NALM6 (cell line): Measurements from ENCODE around the genes TMTC1 and DENND5B.

DNA sequence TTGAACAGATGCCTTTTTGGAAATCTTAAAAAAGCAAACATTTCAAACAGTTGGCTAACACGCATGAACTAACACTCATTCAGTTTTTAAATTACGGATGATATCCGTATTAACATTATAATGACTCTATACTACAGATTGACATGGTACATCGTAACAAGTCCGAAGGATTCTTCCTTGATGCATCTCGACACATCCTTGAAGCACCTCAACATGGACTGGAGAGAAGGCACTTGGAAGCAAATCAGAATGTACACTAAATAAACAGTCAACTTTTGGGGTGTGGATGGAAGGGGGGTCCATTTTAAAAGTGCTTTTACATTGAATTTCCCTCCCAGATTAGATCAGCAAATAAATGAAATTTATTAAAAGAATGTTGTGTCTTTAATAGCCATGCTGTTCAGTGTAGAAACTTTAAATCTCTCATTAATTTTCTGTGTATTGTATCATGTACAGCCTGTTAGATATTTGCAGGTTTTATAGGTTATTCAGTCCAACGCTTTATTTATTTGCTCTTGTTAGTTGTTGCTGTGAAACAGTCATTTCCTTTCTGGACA, 22.2 kb downstream of the FGFR1OP2 start:
- PRO-cap, result no peak

- PRO-cap, result no peak
These were observed 24.2 kb downstream of the TM7SF3 start for GRCh38 chr12:26989857-26990609.

GRCh38 chr12:27186519-27186850, 57.6 kb upstream of the STK38L start:
- PRO-cap, result no peak

DNA sequence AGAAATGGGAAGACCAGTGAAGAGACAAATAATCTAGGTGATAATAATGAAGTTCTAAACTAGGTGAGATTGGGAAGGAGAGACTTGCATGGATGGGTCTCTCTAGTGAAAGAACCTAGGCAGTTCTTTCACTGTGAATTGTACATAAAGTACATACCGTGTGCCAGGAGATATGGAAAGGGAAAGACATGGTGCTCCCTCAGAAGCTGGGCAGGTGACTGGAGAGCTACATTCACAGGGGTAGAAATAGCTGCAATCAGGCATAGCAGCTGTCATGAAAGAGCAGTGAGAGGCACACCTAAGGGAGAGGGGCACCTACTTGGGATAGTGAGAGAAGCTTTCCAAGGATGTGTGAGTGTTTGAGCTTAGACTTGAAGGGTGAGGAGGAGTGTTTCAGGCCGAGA, 9.3 kb downstream of the STK38L start:
- PRO-cap, result no peak

DNA sequence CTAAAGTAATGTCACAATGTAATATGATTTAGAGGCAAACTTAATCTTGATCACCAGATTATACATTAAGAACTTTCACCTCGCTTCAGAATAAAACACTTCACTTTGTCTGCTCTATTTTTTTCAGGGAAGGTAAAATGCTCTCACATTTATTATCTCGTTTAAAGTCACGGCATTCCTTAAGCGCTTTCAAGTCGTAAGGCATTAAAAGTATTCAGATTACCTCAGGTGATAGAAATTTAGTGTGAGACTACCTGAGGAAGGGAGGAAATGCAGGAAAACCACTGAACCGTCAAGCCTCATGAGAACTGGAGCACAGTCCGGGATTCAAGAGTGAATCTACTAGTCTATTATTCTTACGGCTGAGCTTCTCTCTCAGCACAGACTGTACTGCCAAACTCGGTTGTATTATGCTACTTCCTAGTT, 8.4 kb upstream of the PPFIBP1 start:
- PRO-cap, result no peak

DNA sequence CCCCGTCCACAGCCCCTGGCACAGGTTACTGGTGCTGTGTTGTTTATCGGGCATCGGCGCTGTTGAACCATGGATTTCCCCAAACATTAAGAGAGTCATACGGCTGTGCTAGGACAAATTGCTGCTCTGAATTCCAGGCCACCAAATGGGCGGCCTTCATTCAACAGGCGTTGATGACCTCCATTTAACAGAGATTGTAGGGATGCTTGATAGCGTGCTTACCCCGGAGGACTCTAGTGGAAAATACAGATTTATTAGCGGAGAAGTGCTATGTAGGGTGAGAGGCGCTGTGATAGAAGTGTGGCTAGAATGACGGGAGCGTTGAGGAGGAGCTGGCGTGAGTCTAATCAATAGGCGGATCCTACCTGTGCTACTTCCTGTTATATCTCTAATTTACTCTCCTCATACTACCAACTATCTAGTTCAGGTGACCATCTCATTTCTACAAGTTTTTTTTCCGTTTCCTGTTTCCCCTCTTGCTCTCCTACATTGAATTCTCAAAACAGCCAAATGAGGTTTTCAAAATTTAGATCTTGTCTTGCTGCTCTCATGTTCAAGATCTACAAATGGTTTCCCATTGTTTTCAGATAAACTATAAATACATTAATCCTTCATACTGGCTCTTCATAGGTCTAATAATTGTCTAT, 719 bp downstream of the MRPS35 start:
- PRO-cap, result bidirectional peak, plus-strand start at position 184 of the sequence, minus-strand start at position 75 of the sequence; unidirectional peak, minus-strand start at position 245 of the sequence

GRCh38 chr12:28130445-28131479, 59.5 kb upstream of the CCDC91 start:
- PRO-cap, result no peak

DNA sequence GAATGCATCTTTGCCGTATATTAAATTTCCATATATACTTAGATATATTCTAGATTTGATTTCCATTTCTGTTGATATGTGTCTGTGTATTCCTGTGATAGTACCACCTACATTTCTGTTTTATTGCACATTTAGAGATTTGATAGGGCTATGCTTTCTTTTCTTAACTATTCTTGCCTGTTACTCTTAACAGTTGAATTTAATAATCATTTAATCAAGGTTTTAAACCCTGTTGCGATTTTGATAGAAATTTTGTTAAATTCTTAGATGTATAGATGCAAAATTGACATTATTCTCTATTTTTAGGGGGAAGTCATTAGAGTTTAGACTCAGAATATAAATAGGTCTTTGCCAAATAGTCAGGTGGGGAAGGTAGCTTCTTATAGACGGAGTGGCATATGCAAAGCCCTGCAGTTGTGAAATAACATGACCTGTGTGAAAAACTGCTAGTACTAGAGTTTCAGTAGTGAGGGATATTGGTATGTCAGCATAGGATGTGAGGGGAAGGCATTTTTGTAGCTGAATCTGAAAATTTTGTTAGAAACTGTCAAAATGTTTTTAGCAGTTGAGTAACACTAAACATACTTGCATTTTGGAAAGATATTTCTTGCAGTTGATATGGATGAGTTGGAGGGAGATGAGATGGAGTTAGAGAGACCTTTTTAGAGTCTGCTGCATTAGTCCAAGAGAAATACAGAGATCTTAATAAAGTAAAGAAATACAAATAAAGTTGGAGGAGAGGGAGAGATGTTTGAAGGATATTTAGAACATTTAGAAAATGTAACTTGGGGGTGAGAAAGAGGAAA, 133.4 kb downstream of the CCDC91 start:
- PRO-cap, result no peak

DNA sequence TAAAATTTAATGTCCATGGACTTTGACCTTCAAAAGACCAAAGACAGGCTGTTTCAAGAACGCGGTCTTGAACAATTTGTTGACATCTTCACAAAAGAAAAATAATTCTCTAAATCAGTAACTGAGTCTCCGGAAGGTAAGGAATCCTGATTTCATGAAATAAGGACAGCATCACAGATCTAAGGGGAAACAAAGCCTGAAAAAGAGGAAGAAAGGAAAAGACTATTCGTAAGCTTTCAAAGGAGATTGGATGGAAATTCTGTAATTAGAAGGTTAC, 107.3 kb upstream of the FAR2 start:
- PRO-cap, result no peak

DNA sequence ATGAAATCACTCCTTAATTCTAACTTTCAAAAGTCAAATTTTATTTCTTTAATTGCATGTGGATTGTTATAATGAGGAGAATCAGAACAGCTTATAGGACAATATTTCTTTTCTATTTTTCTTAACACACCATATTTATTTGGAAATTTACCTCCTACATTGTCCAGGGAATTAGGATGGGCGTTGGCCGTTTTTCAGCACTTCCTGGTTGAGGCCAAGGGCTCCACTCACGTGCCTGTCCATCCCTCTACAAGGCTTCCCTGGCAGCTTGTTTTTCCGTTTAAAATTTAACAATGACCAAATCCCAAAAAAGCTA, 1.1 kb upstream of the FAR2 start:
- PRO-cap, result no peak

GRCh38 chr12:29241537-29242754, 92.9 kb downstream of the FAR2 start:
- PRO-cap, result no peak

DNA sequence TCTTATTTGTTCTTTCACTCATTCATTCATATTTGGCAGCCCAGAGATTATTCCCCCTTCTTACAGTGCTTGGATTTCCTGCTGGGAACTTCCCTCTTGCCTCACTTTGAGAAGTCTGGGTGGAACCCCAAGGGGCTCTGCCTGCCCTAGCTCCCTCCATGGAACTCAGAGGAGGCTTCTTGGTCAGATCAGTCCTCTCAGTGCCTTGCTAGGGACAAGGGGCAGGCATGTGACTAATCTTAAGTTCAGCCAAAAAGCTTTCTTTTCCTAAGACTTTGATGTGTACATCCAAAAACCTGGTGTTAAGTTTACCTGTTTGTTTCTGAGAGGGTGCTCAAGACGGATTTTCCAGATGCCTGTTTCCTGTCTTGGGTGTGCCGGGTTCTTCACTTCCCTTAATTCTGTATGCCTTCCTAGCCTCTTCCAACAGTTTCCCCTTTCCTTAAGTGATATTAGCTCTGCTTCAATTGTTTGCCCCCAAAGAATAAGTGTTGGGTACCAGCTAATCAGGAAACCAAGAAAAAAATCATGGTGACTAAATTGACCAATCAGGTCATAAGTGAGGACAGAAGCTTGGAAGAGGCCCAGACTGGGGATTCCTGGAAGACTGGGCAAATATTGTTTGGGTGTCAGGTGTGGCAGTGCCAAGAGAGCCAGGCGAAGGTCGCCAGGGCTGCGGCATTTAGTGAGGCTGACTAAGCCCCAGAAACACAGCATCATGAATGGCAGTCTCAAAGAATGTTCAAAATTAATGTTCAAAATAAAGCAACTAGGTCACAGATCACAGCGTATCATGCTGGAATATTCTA, 84.9 kb upstream of the OVCH1 start:
- PRO-cap, result no peak

DNA sequence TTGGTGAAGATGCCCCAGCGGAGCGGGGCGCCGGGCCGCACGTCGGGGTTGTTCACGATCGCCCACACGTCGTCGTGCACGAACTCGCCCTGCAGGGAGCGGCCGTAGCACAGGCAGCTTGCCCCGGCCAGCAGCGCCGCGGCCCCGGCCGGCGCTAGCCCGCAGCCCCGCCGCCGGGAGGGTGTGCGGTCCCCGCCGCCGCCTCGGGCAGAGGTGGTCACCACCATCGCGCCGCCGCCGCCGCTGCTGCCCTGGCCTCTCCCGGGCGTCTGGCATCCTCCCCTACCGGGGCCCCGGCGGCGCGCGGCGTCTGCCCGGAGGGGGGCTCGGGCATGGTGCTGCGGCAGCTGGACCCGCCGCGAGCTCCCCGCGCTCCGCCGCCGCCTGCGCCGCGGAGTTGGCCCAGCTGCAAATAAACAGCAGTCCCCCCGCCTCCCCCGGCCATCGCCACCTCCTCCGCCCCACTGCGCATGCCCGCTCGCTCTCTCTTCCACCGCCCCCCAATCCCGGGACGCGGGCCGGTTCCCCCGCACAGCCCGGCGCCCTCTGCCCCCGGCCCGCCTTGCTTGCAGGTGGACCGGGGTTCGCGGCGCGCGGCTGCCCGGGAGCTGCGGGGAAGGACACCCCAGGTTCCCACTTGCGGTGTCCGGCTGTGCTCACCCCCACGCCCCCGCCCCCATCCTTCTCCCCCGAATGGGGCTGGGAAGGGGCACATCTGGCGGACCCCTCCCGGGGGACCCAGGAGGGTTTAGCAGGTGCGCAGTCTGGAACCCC, at the start of gene TMTC1:
TMTC1 (minus strand) TSS at position 418 of the 774 bp plus-strand sequence.
- PRO-cap, result no peak

DNA sequence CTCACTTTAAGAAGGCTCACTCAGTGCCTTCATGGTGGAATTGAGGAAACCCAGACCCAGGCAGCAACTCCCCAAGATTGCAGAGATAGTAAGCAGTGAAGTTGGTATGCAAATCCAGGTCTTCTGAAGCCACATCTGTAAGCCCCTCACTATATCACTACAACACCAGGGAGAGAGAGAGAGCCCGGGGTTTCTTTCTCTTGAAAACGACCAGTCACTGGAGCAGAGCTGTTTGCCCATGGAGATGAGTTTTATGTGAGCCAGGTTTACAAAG, 38.6 kb upstream of the CAPRIN2 start:
- PRO-cap, result no peak

DNA sequence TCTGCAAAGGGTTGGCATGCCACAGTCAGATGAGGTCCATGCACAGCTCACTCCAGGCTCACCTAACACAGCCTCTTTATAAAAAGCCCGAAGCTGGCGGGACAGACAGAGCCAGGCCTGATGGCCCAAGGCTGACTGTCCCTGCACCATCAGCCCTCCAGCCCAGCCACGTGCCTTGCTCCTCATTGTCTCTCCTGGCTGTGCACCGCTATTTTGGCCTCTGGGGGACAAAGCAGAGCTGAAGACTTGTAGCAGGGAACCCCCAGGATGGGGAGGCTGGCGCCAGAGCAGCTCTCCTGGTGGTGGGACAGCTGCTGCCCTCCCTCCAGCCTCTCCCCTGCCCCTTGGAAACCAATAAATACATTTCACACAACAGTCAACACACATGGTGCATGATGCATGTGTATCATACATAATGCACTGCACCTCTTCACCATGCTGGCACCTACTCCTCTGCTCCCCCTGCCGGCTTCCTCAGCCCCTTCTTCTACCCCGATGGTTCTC, 61.6 kb upstream of the DDX11 start:
- PRO-cap, result no peak

- PRO-cap, result no peak
These were observed 126.1 kb upstream of the SINHCAF start for GRCh38 chr12:31451875-31452567.

- PRO-cap, result no peak
These were observed 72.2 kb downstream of the DENND5B start for GRCh38 chr12:31518587-31519280.

- PRO-cap, result no peak
These were observed 2.8 kb downstream of the DENND5B start for GRCh38 chr12:31587896-31588743.

DNA sequence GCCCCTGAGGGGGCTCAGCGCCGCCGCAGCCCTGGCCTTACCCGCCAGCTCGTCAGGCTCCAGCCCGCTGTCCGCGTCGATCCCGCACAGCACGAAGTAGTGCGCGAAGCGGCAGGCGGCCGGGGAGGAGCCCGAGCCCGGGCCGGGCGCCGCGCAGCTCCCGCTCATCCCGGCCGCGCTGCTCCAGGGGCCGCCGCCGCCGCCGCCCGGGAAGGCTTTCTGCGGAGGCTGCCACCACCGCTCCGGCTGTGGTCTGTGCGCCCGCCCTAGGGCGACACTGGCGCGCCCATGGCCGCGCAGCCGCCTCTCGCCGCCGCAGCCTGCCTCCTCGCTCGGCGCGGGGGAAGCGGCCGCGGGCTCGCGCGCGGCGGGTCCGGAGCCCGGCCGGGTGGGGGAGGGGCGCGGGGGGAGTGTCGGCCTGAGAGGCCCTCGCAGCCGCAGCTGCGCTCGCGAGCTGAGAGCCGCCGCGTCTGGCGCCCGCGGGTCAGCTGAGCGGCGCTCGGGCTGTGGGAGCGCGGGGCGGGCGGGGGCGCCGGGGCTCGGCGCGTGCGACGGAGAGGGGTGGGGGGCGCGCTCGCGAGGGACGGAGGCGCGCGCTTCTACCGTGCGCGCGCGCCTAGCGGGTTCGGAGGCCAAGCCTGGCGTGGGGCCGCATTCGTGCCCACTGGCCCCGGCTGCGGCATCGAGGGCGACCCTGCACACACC, at the start of gene DENND5B:
DENND5B (minus strand) TSS at position 472 of the 705 bp plus-strand sequence.
- PRO-cap, result bidirectional peak, plus-strand start at position 99 of the sequence, minus-strand start at position 101 of the sequence; bidirectional peak, plus-strand start at position 602 of the sequence, minus-strand start at position 257 of the sequence

DNA sequence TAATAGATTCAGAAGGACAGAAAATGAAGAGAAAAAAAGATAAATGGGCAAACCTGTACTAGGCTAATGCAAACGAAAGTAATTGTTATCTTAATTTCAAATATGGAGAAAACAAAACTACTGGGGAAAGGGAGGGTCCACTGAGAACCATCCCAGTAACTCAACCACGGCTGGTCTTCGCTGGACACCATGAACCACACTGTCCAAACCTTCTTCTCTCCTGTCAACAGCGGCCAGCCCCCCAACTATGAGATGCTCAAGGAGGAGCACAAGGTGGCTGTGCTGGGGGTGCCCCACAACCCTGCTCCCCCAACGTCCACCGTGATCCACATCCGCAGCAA, 25.7 kb upstream of the AMN1 start:
- PRO-cap, result no peak